Paraaortic lymph node (tissue), 1 donor: ENCODE measurements around a stretch of chr1.

DNA sequence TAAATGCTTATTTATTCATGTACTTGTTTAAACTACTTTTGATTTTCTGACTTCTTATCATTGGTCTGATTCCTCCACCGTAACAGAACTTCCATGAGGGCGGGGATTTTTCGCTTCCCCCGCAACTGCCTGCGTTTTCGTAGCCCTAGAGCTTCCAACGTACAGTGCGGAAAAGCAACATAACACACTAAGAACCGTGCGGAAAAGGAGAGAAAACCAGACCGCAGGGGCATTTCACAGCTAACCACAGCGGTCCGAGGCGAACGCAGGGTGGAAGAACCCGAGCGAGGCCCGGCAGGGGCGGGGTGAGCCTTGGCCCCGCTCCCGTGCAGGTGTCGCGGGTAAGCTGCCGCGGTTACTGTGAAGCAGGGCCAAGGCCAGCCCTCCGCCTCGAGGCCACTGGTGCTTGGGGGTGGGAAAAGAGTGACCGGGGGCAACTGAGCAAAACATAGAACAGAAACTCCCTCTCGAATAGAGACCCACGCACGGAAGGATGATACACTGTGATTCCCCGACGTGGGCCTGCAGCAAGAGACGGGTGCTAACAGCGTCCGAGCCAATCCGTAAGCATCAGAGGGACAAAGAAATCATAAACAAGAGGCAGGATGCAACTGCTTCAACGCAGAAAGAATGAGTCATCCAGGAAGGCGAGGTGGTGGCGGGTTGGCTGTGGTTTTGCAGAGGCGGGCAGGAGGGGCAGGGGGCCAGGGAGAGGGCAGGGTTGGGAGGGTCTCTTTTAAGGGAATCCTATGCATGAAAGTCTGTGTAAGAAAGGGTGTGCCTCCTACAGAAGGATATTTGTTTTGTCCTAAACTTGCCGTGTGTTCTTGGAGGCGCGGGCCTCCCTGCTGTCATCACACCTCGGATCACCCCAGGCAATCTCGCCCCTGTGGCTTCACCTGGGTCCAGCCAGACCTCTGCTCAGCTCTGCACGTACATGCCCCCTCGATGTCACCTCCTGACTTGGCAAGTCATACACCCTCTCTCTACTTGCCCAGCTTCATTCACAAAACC lies 7.4 kb downstream of the GNG4 start:
- PRO-cap = no peak

DNA sequence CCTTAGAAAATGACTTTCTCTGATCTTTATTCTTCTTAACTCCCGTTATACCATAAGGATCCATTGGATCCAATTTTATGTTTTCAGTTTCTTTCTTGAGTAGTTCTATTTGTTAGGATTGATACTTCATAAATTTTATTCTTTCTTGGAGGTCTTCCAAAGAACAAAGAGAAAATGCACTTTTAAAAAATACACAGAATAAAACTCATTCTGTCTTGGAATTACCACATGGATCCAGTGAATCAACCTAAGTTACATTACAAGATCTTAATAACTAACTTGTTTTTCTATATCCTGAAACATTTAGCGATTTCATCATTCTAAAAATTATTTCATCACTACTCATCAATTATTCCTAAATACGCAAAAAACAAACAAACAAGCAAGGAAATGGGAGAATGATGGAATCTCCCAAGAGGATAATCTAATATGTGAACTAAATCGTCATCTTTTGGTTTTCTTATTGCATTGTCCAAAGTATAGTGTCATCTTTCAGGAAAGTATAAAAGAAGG lies 38.4 kb upstream of the GNG4 start:
- PRO-cap = no peak

DNA sequence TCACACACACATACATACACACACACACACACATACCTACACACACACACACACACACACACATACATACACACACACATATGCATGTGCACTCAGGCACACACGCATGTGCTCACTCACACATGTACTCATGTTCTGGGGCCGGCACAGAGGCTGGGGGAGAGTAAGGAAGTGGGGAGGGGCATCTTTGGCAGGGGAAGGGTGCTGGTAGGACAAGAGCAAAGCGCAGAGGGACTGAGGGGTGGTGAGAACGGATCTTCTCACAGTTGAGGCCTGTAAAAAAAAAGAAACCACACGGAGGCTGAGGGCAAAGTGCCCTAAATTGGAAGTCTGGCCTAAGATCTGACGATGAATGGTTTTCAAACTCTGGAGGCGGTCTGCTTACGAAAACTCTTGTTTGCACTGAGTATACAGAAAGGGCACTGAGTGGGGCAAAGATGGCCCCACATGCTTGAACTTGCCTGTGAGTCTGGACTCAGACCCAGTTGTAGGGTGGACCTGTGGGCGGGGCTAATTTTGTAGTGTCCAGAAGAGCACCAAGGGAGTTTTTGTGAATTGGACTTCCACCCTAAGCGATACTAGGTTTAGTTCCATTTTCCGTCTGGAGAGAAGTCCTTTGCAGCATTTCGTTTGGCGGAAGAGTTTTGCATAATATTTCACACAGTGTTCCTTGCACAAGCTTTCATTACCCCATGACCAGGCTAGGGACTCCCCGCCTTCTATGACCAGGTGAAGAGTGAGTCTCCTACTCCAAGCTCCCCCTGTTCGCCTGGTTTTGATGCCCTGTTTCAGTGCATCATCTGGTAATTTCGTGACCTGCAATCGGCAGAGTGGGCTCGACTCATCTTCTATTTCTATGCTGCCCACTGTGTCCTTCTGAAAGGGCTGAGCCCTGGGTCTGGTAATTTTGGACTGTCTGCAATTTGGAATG lies 79.3 kb upstream of the LYST start:
- PRO-cap = unidirectional peak, minus-strand start at position 459 of the sequence; bidirectional peak, plus-strand start at position 685 of the sequence, minus-strand start at position 574 of the sequence

GRCh38 chr1:235971365-235972393 lies 93.2 kb downstream of the NID1 start:
- PRO-cap = bidirectional peak, plus-strand start at chr1:235971965, minus-strand start at chr1:235971881

DNA sequence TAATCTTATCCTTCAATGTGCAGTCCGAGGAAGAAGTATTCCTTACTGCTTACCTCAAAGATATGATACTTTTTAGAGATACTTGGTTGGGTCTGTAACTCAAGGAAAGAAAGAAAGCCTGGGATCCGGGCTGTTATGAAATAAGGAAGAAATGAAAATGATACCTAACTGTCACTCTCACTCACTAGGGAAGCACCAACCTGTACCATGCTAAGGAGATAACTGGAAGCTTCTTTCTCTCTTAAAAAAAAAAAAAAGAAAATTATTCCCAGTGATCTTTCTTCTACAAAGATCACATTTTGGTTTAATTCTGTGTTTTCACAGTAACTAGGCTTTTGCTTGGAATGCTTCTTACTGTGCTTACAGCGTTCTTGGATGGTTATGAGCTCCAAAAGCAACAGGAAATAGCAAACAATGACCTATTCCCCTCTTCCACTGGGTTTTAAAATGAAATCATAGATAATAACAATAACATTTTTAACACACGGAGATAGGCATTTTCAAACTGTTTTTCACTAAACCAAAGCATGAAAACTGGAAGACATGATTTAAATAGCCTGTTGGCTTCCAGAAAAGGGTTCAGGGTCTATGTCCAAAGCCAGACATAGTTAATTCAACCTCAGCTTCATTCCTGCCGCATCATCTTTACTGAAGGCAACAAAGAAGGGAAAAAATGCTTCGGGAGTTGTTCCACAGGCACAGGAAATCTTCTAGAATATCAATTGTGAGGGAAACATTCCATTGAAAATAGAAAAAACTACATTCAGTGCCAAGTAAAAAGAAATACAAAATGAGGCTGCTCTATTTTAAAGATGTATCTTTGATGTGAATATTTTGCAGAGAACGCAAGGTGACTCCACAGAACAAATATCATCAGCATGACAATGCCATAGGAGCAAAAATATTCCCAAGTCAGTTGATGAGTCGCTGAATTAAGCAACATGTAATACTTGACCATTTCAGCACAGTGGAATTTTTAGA lies 80.9 kb downstream of the NID1 start:
- PRO-cap = no peak

DNA sequence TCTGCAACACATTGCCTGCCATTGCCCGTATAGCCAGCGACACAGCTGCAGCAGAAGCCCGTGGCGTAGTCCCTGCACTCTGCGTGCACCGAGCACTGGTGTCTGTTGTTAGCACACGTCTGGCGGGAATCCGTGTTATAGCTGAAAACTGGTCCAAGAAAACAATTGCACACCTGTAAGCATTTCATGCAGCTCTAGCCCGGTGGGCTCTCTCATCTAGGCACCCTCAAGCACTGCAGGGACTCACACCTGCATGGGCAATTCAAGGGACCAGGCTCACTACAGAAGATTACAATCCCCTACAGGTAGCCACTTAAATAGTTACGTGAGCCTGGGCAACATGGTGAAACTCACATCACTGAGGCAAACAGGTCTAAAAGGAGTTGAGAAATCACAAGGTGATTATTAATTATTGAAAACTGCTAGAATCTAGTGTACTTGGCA lies 26.8 kb downstream of the NID1 start:
- PRO-cap = no peak

DNA sequence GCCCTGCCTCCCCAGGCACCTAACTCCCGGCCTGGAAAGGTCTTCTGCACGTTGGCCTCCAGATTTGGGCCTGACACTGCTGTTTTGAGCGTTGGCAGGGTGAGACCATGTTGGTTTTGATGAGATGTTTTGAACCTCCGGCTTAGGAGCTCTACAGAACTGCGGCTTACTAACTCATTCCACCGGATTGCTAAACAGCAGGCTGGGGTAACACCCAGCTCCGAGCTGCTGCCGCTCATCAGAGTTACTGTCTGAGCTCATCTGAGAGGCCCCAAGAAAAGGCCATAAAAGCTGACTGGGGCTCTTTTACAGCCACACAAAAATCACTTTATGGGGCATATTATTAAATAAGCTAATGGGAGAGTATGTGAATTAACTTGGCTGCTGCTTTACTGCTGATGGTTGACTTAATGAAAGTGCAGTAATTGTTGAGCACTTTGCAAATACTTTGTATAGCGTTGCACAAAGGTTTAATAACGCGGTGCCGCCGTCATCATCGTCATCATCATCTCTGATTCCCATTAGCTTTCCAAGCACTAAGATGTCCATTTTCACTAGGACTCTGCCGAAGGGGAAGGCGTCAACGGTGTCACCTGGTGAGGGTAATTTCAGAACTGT lies 1.2 kb downstream of the GPR137B start:
- PRO-cap = no peak

DNA sequence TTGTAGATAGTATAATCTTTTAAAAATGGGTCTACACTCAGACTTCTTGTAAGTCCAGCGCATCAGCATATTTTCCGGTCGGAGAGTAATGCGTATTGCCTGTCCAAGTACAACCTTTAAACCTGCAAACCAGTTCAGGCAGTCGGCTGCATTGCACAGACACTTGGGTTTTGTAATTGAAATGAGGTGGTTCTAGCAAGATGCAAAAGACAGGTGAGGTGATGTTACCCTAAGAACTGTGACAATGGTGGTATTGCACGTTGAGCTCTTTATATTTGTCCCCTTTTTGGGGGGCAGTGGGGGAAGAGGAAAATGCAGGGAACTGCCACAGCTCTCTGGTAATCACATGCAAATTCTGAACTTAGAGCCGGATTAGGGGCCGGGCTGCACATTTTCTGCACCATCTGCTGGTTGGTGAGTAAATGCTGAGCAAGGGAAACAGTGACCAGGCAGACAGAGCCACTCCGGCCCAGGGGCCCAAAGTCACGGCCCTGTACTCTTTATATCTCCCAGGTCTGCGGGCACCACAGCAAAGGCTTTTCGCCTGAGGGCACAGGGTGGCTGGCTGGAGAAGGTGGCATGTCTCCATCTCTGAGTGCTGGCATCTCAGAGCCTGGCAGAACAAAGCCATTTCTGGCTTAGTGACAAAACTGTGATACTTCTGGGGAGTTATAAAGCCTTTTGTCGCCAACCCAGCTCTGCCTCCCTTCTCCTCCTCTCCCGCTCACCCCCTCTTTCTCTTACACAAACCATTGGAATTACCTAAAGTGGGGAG lies 2.4 kb downstream of the GPR137B start:
- PRO-cap = no peak

GRCh38 chr1:236151742-236152140 lies 9.4 kb downstream of the GPR137B start:
- PRO-cap = no peak

DNA sequence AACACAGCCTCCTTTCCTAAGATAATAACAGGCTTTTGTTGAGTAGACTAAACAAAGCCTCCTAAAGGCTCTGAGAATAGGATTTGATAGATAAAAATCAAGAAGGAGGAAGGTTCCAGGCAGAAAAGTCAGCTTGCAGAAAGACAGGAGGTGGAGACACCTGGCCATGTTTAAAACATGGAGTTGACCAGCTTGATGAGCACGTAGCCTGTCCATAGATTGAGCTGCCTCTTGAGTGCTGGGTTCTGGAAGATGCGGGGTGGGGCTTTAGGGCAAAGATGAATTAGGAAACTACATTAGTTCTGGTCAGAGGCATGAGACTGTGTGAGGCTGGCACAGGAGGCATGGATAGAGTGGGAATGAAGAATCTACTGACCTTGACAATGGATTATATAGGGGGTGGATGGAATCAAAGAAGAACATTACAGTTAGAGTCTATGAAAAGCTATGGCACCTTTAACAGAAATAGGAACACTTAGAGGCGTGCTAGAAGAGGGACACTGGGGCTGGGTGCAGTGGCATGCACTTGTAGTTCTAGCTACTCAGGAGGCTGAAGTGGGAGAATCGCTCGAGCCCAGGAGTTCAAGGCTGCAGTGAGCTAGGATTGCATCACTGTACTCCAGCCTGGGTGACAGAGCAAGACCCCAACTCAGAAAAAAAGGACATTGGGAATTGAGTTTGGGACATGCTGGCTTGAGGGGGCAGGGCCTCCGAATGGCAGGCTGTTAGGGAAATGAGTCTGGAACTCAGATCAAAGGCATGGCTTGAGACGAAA lies 32.0 kb downstream of the GPR137B start:
- PRO-cap = no peak

GRCh38 chr1:236309993-236310442 lies 28.3 kb upstream of the ERO1B start:
- PRO-cap = no peak

DNA sequence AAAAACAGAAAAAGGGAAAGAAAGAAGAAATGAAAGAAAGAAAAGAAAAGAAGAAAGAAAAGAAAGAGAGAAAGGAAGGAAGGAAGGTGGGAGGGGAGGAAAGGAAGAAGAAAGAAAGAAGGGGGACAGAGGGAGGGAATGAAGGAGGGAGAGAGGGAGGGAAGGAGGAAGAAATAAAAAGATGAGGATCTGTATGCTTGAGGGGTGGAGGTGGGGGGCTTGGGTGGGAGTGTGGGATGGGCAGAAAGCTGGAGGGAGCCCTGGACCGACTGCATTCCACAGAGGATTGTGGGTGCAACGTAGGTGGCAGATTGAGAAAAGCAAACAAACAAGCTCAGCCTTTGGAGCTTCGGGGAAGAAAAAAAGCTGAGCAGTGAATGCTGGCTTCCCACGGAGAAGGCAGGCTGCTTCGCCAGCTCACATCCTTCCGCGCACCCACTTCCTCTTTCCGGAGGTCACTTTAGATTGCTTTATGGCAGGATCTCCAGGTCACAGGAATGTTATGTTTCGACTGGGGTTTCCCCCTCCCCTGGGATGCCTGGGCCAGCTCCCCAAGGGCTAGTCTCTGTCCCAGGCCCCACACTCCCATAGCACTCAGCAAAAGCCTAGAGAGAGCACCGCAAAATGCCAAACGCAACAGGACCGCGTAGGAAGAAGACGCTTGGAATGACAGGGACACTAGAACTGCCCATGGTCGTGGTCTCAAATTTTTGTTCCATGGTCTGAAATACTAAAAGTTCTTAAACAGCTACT lies 20.7 kb upstream of the LGALS8 start:
- PRO-cap = no peak

- PRO-cap = no peak
Observed at GRCh38 chr1:236543232-236544170, 19.7 kb downstream of the LGALS8 start.

DNA sequence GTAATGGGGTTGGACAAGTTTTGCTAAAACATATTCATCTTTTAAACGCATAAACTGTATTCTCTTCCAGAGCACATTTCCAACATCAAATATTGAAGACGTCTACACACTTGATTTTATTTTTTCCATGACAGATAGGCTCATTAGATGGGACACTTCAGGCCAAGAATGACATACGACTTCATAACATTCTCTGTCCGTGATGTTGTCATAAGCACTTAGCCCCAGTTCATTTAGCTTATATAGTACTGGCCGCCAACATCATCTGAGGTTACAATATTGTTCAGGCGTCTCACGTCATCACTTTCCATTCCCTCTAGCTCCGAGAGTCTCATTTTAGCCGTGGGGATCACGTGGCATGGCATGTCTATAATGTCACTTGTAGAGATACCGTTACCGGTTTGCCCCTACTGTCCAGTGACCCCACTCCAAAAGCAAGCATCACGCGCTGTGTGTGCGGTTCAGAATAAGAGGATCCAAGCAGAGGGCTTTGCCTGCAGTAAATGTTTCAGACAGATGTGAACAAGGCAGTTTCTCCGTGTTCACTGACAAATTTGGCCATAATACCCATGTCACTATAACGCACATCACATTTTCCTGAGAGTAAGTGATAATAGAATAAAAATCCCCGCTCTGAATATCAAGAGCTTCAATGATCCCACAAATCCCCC lies 34.6 kb upstream of the HEATR1 start:
- PRO-cap = no peak

- PRO-cap = no peak
Observed at GRCh38 chr1:236687154-236687678, 917 bp downstream of the ACTN2 start.

DNA sequence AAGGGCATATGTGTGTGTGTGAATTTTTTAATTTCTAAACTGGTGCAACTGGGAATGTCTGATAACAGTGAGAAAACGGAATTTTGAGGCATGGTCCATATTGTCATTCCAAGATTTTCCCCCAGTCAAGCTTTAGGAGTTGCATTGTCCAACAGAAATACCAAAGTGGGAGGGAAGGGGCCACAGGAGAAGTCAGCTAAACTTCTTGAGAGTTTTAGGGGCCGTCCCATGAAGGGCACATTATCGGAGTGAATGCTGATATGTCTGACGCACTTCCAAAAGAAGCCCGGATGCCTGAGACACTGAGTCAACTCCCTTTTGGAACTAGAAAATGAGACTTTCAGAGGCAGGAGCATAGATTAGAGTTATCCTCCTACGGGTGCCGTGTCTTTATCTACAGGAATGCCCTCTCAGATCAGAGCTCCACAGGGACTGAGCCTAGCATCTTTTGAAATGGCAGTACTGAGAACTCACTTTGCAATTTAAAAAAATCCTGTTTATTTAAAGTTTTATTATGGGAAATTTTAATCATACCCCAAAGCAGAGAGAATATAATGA lies 13.0 kb downstream of the ACTN2 start:
- PRO-cap = no peak

DNA sequence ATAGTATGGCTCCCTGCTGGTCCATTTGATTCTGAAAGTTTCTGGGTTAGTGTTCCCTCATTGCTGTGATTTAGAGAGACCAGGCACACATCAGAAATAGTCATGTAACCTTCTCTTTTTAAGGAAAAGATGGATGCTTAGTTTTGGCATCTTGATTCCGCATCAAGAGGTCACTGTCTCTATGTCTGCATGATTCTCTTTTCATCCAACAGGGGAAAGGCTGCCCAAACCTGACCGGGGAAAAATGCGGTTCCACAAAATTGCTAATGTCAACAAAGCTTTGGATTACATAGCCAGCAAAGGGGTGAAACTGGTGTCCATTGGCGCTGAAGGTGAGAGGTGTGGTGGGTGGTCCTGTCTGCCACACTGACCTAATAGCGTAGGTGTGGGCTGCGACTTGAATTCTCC lies 32.4 kb downstream of the ACTN2 start:
- PRO-cap = no peak

- PRO-cap = no peak
Observed at GRCh38 chr1:237075137-237075549, 33.2 kb downstream of the RYR2 start.

DNA sequence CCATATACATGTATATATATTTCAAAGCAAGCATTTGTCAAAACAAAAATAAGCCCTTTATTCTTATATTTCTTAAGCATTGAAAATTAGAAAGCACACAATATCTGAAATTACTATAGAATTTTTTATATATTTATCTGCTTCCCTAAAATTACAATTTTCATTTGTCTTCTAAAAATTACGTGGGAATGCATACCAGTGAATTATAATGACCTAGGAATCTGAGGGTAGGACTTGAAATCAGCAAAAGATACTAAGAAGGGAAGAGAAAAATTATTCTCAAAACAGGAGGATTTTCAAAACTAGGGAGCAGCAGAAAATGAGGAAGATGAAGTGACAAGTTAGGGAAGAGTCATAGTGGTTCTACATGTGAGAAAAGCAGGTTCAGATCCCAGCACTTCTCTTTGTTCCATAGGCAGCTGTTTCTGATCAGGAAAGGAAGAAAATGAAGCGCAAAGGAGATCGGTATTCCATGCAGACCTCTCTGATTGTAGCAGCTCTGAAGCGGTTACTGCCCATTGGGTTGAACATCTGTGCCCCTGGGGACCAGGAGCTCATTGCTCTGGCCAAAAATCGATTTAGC lies 173.8 kb downstream of the ZP4 start:
- PRO-cap = no peak

DNA sequence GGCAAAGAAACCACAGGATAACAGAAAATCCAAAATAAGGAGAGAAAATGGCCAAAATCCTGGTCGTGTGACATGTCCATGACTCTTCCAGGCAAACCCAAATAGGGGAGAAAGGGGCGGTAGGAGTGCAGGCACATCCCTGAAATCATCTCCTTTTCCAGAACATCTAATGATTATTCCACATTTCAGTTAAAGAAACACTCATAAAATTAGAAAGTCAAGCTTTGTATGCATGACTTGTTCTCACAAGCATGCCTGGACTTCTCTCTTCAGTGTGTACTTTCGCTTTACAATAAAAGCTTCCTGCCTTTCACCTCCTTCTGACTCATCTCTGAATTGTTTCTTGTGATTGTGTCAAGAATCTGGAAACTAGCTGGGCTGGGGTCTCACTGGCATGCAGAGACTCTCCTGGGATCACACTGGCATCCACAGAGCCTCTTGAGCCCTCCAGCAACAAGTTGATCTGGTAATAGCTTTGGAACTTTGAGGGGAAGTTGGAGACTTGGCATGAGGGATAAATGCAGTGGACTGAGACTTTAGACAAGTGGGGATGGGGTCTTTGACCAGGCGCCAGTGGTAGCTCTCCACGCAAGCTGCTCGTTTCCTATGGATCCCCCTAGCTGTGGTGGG lies 171.5 kb upstream of the ZP4 start:
- PRO-cap = no peak